Epithelial cell of alveolus of lung (primary cell): ENCODE measurements around a stretch of chr22.

GRCh38 chr22:22026400-22026966 lies 43.9 kb upstream of the TOP3B start:
- RAMPAGE, long total RNA: no peak
- RRBS: no CpG with 5 or more reads among the region's 9 CpGs

GRCh38 chr22:22168513-22169003 lies 76.0 kb upstream of the VPREB1 start:
- RAMPAGE, long total RNA: no peak
- RRBS: no CpG with 5 or more reads among the region's 7 CpGs

- RAMPAGE, long total RNA: no peak
- RRBS: no CpG with 5 or more reads among the region's 4 CpGs
These were observed 125.3 kb downstream of the VPREB1 start for GRCh38 chr22:22369785-22370451.

GRCh38 chr22:22546458-22547578 lies 12.2 kb downstream of the PRAME start:
- RAMPAGE, long total RNA: no peak
- RRBS: no CpG with 5 or more reads among the region's 9 CpGs

DNA sequence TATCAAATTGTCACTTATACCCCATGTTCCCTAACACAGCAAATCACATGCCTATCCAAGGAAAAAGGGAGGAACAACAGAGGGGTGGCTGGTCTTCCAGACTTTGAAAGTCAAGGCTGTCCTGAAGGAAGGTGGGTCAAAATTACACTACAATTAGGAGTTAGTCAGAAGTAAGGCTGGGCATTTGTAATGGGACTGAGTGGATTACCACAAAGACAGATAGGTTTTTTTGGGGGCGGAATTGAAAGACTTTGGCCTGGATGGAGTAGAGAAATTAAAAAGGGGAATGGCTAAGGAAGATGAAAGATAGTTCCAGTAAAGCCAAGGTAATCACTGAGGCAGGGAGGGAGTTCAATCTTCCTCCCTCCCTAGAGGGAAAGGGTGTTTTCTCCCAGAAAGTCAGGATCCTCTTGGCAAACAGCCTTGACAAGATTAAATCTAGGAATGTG lies 5.8 kb downstream of the PRAME start:
- RAMPAGE, long total RNA: no peak
- RRBS: no CpG with 5 or more reads among the region's 1 CpG

- RAMPAGE, long total RNA: no peak
- RRBS: no CpG with 5 or more reads among the region's 10 CpGs
These were observed 66.9 kb downstream of the GGTLC2 start for GRCh38 chr22:22711133-22711850.

DNA sequence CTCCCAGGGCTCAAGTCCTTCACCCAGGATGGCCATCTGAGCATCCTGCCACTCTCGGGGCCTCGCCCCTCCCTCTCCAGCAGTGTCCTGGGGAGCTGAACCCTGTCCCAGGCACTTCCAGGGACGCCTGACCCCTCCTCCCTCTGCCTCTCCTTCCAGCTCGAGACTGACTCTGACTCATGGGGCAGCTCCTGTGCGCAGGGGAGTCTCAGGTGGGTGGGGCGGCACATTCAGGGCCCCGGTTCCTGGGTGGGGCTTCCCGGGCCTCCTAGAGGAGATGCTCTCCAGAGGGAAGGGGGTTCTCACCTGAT lies 77.1 kb upstream of the IGLL5 start:
- RAMPAGE, long total RNA: no peak
- RRBS: no CpG with 5 or more reads among the region's 8 CpGs

DNA sequence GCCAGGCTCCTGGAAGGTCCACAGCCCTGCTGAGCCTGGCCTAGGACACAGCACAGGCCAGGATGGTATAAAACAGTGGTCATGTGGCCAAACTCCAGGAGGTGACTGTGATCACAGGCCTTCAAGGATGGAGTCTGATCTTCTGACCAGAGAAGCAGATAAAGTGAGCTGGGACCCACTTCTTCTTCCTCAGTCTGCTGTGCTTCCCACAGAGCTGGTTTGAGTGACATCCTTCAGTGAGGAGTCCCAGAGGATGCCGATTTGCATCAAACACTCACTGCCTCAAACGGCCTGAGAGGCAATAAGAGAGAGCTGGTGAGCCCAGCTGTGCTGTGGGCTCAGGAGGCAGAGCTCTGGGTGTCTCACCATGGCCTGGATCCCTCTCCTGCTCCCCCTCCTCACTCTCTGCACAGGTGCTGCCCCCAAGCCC lies 37.8 kb upstream of the IGLL5 start:
- RAMPAGE, long total RNA: no peak
- RRBS: no CpG with 5 or more reads among the region's 2 CpGs

DNA sequence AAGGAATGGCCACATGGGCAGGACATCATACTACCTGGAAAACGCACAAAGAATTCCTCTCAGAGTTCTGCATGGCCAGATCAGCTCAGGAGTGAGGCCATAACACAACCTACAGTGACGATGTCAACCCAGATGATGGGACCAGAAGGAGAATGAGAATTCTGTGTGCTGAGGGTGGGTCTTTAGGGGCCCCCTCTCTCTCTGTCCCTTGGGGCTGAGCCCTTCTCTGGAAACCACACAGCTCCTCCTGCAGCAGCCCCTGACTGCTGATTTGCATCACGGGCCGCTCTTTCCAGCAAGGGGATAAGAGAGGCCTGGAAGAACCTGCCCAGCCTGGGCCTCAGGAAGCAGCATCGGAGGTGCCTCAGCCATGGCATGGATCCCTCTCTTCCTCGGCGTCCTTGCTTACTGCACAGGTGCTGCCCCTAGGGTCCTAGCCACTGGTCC lies 7.2 kb upstream of the IGLL5 start:
- RAMPAGE, long total RNA: no peak
- RRBS: no CpG with 5 or more reads among the region's 7 CpGs

DNA sequence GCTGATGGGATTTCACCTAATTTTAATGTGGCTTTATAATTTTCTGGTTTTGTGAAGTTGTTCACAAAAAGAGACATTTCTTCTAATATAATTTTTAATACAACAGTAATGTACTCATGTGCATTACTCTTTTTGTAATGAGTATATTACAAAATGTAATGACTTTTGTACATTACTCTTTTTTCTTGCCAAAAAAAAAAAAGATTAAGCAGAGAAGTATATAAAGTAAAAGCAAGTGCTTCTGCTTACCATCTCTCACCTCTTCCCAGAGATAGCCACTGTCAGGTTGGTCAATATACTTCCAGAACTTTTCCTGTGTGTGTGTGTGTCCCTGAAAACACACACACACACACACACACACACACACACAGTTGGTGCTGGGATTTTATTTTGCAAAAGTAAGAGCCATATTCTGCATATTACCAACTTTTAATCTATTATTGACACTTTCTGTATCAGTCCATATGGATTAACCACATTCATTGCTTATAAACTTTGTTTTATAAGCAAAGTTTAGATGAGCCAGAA lies 2.4 kb downstream of the IGLL5 start:
- RAMPAGE, long total RNA: no peak

GRCh38 chr22:22901493-22902072 lies 14.0 kb downstream of the IGLL5 start:
- RAMPAGE, long total RNA: no peak
- RRBS: no CpG with 5 or more reads among the region's 7 CpGs

- RAMPAGE, long total RNA: no peak
- RRBS: no CpG with 5 or more reads among the region's 11 CpGs
These were observed 41.0 kb downstream of the IGLL5 start for GRCh38 chr22:22928424-22929271.

DNA sequence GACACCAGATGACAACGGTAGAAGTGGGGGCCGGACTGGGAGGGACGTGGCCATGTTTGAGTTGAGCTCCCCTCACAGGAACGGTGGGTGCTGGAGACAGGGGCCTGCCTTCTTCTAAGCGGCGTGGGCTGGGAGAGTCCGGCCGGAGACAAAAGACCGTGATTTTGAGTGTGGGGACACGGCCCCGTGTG lies 203 bp downstream of the RSPH14 start:
- RAMPAGE, long total RNA: no peak
- RRBS: 4% methylated on average over 2 of the region's 11 CpGs

DNA sequence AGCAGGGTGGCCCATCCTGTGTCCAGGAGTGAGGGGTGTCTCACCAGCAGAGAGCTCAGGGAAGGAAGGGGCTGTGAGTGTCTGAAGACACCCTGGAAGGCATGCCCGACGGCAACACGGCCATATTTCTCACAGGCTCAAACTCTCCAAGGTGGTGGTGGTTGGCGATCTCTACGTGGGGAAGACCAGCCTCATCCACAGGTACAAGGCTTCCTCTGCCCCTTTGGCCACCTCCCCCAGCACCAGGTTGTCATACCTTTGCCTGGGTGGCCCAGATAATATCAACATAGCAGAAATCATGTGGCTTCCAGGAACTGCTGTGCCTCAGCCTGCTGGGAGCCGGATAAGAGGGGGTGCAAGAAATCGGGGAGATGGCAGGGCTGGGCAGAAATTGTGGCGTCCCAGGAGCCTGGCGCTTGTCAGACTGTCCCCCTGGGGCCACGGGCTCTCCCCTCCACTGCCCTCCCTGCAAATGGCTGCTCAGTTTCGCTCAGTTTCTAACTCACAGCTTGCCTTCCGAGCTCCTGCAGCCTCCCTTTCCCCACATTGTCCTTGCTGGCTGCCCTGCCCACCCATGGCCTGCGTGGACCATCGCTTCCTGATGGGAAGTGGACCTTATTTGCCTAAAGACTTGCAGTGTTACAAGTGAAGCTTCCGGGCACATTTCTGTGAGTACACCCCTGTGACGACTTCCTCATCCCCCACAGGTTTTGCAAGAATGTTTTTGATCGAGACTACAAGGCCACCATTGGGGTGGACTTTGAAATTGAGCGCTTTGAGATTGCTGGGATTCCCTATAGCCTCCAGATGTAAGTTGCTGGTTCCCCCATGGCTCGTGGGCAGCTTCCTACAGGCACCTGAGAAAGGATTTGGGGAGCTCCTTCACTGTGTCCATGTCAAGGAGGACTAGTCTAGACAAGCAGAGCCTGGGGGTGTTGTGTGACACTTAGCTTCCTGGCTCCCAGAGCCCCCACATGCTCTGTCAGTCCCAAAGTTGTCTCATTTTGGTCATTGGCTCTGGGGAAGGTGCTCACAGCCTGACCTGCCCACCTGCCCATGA lies 7.4 kb downstream of the RAB36 start:
- RAMPAGE, long total RNA: no peak
- RRBS: no CpG with 5 or more reads among the region's 19 CpGs

GRCh38 chr22:23219734-23220397 lies 39.6 kb downstream of the BCR start:
- RAMPAGE, long total RNA: no peak
- RRBS: no CpG with 5 or more reads among the region's 12 CpGs

DNA sequence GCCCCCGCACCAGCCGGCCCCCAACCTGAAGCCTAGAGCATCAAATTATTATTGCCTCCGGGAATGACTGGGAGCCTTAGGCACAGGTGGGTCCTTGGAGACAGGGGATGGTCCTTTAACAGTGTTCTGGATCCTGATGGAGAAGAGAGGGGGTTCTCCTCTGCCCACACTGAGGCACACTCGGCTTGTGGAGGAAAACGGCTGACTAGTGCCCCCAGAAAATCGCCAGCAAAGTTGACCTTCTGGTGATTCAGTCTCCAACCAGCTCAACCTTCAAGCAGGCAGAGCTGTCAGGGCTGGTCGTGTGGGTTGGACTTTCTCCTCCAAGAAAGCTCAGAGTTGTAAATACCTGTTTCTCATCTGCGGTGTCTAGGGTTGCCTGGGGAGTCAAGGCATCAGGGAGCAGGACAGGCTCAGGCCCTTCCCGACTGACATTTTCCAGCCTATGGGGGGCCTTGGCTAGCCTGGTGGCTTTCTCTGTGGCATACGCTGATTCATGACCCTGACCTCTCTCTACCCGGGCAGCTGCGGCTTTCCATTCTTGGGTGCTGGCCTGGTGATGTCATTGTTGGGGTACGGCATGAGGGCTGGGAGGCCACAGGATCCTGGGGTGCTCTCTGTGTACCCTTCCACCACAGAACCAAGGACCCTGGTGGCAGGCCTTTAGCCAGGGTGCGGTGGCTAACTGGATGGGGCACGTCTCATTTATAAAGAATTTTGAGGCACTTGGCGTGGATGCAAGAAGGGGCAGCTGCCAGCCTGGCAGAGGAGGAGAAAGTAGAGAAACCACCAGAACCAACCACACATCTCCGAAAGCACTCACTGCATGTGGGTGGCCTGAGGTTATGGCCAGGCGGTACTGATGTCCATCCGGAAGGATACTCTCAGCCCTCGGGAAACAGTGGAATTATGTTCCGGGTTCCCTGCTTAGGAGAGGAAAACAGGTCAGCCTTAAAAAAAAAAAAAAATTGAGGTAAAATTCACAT lies 64.8 kb downstream of the BCR start:
- RAMPAGE, long total RNA: no peak
- RRBS: no CpG with 5 or more reads among the region's 21 CpGs

- RAMPAGE, long total RNA: no peak
- RRBS: 94% methylated on average over 4 of the region's 8 CpGs
These were observed 71.2 kb downstream of the BCR start for GRCh38 chr22:23251413-23252088.

GRCh38 chr22:23268804-23269950 lies 88.9 kb downstream of the BCR start:
- RAMPAGE, long total RNA: no peak
- RRBS: no CpG with 5 or more reads among the region's 24 CpGs

- RAMPAGE, long total RNA: no peak
- RRBS: no CpG with 5 or more reads among the region's 15 CpGs
These were observed 90.8 kb downstream of the BCR start for GRCh38 chr22:23270811-23271794.

DNA sequence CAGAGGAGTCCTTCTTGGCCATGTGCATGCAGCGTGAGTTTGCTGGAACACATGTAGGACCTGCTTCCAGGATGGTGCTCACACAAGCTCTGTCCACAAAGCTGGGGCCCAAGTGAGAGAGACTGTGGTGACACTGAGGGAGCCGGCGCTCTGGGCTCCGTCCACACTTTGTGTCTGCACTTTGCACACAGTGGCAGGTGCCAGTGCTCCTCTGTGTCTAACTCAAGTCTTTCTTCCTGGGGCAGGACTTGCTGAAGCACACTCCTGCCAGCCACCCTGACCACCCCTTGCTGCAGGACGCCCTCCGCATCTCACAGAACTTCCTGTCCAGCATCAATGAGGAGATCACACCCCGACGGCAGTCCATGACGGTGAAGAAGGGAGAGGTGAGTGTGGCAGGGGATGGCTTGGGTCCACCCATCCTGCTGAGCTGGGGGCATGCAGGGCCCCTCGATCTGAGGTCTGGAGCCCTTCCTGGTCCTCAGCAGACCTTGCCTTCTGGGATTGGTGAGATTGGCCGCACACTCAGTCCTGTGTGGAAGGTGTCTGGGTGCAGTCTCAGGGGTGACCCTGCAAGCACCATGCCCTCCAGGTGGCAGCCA lies 93.2 kb downstream of the BCR start:
- RAMPAGE, long total RNA: no peak
- RRBS: no CpG with 5 or more reads among the region's 11 CpGs